Vein endothelial cell (primary cell): ENCODE results near the genes ACVR1B and TAMALIN.

- CAGE, long polyA plus RNA, result no peak
These were observed 14.7 kb upstream of the GALNT6 start for GRCh38 chr12:51405937-51406314.

DNA sequence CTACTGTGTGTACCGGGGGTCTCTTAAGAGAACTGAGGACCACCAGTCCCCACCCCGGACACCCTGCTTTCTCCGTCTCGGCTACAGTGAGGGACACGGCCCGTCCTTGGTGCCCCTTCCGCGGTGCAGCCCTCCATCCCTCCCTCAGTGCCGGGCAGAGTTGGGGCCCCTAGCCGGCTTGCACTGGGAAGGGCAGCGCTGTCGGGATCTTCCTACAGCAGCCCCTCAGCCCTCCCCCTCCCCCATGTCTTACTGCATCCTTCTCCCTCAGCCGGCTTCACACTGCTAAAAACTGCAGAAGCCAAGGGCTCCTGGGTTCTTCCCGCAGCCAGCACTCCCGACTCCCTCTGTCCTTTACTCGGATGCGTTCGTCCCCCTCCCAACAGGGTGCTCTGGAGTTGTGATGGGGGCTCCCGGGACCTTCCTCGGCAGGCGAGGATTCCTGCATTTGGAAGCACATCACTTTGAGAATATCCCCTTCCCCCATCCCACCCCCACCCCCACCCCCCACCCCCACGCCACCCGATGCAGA, 592 bp downstream of the SCN8A start:
- CAGE, long polyA plus RNA, result no peak

- CAGE, long polyA plus RNA, result no peak
These were observed 8.4 kb upstream of the ACVRL1 start for GRCh38 chr12:51898675-51899454.

DNA sequence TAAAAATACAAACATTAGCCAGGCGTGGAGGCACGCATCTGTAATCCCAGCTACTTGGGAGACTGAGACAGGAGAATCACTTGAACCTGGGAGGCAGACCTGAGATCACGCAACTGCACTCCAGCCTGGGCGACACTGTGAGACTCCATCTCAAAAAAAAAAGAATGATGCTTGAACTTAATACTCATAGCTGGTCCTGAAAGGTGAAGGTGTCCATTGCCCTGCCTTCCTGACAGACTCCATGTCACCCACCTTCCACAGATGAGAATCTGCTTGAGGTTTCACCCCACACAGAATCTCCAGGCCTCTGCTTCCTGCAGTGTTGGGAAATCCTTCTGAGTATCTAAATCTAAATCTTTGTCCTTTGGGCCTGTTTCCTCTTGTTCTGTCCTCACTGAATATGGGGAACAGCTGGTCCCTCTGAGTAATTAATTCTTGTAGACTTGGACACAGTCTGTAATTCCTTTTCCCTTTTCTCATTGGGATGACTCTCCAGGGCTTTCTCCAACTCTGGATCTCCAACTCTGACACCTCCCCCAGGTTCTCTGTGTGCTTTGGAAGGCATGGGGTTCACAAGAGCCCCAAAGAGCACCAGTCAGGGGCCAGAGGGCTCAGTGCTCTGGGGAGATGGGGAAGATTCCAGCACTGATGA, 2.4 kb upstream of the ACVRL1 start:
- CAGE, long polyA plus RNA, result no peak

DNA sequence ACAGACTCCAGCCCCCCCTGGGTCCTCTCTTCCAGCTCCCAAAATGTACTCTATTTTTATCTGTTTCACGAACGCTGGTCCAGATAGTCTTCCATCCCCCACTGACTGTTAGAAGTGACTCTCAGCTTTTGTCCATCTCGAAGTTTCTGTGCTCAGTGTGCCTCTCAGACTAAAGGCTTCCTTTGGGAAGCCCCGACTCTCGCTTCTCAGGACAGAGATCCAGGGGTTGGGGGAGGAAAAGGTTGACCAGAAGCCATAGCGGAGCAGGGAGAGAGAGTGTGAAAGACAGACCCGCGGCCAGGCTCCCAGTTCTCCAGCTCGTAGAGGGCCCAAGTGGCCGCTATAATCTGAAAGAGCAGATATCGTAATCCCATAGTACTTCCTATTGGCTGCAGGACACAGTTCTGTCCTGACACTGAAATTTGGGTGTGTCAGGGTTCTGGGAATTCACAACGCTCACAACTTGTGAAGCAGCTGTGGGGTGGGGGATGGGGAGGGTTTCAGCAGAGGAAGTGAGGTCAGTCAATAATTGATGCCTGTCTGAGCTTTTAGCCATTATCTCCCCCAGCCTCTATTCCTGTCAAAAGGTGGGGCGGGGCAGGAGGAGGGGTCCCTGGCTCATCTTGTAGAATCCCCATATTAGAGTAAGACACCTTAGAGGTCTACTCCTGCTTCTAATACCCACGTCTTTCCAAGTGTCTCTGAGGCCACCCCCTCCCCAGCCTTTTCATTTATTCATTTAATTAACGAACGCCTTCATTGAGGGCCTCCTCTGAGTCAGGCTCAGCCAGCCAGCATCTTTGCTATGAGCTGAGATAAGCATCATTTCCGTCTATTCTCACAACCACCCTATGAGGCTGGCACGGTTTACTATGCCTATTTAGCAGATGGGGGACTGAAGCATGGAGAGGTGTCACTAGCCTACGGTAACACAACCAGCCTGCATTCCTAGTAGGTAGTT, 1.6 kb upstream of the ACVRL1 start:
- CAGE, long polyA plus RNA, result no peak

- CAGE, long polyA plus RNA, result no peak
These were observed 18.6 kb downstream of the ACVRL1 start for GRCh38 chr12:51925706-51926473.

GRCh38 chr12:51950852-51952228, at the start of gene ACVR1B:
ACVR1B (plus strand) TSS chr12:51951699.
- CAGE, long polyA plus RNA, result no peak

DNA sequence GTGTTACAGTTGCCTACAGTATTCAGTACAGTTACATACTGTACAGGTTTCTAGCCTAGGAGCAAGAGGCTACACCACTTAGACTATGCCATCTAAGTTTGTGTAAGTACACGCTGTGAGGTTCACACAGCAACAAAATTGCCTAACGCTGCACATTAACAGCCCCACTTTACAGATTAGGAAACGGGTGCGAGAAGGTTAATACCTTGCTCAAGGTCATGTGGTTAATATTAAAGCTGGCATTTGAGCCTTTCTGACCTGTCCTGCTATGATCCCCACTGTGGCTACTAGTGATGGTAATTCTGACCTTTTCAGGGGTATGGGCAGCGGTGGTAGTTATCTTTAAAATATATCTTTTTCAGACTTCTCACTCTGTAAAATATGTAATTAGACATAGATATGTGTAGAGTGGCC, 20.9 kb downstream of the ACVR1B start:
- CAGE, long polyA plus RNA, result no peak

GRCh38 chr12:51975931-51977348, 24.9 kb downstream of the ACVR1B start:
- CAGE, long polyA plus RNA, result no peak

GRCh38 chr12:52006842-52007400, at the start of gene TAMALIN:
TAMALIN (plus strand) TSS chr12:52006946.
- CAGE, long polyA plus RNA, result start-site peak on the plus strand at chr12:52006941-52006949, 444 and 251 reads in 2 replicates

GRCh38 chr12:52025382-52026196, 18.8 kb downstream of the TAMALIN start:
- CAGE, long polyA plus RNA, result no peak

DNA sequence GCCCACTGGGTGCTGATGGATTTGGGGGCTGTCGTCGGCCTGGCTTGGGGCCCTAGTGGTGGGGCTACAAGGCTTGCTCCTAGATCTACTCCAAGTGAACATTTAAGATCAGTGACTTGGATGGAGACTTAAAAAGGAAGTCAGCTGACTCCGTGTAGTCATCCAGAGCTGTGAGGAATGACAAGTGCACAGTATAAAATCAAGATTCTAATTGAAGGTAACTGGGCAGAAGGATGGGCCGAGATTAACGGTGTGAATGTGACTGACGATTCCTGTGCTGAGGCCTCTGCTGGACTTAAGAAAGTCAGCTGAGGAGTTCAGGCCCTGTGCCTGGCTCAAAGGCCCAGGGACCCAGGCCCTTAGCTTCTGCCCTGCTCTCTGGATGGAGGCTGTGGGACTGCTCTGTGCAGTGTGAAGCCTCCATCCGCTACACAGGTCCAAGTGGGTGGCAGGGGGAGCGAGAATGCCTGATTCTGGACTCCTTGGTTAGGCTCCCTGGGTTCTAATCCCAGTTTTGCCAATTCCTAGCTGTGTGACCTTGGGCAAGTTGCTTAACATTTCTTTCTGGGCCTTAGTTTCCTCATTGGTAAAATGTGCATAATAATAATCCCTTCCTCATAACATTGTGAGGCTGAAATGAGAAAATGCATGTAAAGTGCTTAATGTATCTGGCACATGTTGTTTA, 12.6 kb upstream of the NR4A1 start:
- CAGE, long polyA plus RNA, result no peak

- CAGE, long polyA plus RNA, result no peak
These were observed 11.9 kb upstream of the NR4A1 start for GRCh38 chr12:52039315-52039726.

DNA sequence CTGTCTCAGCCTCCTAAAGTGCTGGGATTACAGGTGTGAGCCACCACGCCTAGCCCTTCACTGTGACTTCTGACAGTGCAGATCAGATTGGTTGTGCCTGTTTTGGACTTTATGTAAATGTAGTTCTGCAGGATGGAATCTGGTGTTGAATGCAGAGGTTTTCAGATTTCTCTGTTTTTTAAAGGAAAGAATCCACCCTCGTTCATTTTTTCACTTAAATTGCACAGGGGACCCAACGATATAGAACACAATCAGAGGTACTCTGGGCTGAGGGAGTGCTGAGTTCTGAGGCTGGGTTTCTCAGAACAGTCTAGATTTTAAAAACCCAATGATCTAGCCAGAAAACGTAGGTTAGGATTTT, 6.8 kb downstream of the NR4A1 start:
- CAGE, long polyA plus RNA, result no peak

- CAGE, long polyA plus RNA, result no peak
These were observed 7.9 kb downstream of the NR4A1 start for GRCh38 chr12:52059176-52059586.

DNA sequence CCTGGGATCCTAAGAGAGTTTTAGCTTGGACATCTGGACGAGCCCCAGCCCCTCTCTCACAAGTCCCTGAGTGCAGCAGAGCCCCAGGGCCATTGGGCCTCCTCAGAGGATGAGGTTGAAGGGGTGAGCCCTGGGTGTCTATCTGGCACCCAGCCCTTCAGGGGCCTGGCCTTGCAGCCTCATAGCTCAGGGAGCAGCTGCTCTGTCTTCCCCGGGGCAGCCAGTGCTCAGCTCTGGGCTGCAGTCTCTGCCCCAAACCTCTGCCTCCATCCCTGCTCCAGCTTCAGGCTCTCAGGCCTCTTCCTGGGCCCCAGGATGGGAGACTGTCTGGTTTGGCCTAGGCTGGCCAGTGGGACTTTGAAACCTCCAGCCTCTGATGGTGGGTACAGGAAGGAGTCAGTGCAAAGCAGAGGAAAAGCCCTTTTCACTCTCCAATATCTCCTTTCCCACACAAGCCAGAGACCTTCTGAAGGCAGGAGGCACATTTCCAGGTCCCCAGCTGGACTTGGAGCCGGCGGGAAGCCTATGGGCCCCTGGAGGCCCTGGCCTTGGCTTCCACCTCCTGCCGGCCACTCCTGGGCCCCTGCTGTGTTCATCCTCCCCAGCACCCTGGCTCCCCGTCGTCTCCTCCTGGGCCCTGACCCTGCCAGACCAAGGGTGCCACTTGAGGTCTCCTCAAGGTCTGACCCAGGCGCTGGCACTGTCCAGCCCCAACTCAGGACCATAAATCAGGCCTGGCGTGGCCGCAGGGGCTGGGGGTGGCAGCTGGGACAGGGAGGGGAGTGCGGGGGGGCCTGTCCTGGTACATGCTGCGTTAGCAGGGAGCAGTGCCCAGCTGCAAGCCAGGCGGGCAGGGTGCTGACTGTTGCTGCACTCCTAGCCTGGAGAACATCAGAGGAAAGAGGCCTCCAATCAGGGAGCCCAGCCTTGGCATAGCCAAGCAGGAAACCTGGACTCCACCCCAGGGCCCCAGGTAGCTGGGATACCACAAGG, 6.9 kb upstream of the ATG101 start:
- CAGE, long polyA plus RNA, result no peak

DNA sequence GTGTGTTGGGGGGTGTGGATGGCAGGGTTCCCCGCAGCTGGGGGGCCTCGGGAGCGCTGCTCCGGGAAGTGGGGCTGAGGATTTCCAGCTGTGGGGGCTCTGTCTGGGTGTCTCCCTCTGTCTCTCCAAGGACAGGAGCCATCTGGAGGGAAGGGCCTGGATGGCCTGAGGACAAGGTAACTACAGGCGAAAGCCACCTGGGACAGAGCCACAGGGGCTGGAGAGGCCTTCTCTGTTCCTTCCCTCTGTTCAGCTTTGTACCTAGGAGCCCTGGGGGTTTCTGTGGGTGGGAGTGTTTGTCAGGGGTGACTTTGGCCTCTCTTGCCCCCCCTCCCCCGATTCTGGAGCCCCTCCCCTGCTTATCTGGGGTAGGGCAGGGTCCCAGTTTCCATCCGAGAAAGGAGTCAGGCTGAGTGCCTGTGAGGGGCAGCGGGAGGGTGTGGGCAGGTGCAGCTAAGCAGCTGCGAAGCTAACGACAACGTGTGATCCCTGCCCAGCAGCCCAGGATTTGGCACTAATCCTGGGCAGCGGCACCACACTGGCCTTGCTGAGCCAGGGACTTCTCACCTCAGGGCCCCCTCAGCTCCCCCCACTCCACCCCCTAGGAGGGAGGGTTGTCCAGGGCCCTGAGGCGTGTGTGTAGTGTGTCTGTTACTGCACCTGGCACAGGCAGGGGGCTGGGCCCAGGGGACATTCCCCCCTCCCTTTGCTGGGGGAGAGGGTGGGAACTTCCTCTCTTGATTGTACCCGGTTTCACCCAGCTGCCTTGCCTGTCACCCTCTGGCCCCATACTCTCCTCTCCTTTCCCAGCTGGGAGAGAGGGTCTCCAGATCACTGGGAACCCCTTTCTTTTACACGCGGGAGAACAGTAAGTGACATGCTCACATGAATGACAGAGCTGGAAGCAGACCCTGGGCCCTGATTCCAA, 1.7 kb downstream of the SMIM41 start:
- CAGE, long polyA plus RNA, result no peak

- CAGE, long polyA plus RNA, result no peak
These were observed 36.2 kb downstream of the SMIM41 start for GRCh38 chr12:52115748-52115978.

DNA sequence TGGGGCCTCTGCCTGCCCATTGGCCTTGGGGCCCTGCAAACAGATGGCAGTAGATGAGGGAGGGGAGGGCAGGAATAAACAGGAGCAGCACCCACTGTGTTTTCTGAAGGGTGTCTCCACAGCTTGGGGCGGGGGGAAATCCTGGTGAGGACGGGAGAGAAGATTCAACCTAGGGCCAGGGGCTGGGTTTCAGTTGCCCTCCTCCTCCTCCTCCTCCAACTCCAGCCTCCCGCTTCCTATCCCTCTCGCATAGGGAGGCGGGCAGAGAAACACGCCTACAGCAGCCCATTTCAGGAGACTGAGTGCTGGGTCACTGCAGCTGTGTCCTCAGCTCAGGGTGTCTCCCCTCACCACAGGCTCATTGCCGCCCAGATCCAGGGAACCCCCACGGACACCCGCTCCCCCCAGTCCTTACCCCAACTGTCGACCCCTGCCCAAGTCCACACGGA, 9.0 kb upstream of the KRT80 start:
- CAGE, long polyA plus RNA, result no peak

GRCh38 chr12:52280073-52281451, 6.1 kb downstream of the KRT86 start:
- CAGE, long polyA plus RNA, result no peak